Upper lobe of left lung (tissue), 5 donors: ENCODE data around the genes MFSD2B and ITSN2.

DNA sequence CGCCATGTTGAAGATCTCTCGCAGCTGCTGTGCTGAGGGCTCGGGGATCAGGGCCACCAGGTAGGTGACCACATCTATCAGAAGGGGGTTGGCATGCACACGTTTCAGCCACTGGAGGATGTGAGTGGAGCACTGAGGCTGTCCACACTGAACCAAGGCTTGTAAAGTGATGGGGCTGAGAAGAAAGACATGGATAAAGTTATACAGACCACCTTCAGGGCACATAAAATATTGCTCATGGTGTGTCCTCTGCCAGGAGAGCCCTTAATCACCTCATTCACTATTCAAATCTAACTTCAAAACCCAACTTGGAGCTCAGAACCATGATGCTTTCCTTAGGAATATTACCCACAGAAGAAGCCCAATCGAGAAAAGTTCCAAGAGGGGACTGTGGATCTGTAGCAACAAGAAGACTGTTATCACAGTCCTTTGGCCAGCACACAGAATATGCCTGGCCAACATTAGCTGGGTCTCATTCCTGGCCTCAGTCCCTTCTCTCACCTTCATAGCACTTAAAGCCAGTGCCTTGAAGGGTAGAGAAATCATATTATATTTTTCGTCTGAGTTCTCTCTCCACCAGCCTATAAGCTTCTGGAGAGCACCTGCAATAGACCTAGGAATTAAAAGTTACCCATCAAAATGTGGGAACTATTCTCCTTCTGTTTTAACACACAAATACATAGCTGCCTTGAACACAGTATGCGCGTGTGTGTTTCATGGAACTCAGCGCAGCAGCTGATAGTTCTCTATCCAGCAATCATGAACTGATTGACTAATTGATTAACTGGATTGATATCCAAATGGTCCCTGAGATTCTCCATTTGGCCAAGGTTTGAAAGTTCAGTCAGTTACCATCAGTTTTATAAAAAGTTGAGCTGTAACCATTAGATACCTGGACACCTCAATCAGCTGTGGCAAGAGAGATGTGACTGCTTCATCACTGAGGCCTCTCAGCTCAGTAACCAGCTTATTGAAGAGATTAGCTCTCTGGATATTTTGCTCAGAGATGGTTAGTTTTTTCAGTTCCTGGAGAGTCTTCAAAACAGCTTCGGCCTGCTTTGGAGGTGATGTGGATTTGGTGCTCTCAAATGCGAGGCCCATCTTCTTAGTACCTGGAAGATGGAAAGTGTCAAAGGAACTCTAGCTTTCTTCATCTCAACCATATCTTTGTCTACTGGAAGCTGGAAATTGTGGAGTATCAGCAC is 11.1 kb downstream of the APOB start:
- PRO-cap, 2 experiments = no peak in any of the 2 experiments
- RAMPAGE, long total RNA, 4 experiments = no peak in any of the 4 experiments

GRCh38 chr2:21037675-21038348 is 6.1 kb downstream of the APOB start:
- PRO-cap, 2 experiments = no peak in any of the 2 experiments
- RAMPAGE, long total RNA, 4 experiments = no peak in any of the 4 experiments

DNA sequence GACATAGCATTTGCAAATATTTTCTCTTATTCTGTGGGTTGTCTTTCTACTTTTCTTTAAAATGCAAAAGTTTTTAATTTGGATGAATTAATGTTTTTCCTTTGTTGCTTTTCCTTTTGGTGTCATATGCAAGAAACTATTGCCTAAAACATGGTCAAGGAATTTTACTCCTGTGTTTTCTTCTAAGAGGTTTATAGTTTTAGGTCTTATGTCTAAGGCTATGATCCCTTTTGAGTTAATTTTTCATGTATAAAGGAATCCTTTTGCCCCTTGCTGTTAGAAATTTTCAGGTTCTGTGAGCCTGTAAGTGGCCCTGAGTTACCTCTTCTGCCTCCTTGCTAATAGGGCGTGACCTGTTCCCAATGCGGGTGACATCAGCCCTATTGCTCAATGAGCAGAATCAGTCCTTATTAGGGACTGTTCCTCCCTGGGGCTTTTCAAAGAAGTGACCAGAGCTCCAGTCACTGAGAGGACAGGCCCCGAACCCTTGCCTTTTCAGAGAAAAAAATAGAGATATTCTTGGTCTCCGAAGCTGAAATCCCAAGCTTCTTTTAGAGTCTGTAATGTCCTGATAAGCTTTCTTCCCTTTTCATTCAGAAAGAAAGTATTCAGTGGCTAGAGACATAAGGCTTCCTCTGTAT is 8.1 kb upstream of the APOB start:
- PRO-cap, 2 experiments = no peak in any of the 2 experiments
- RAMPAGE, long total RNA, 4 experiments = no peak in any of the 4 experiments

DNA sequence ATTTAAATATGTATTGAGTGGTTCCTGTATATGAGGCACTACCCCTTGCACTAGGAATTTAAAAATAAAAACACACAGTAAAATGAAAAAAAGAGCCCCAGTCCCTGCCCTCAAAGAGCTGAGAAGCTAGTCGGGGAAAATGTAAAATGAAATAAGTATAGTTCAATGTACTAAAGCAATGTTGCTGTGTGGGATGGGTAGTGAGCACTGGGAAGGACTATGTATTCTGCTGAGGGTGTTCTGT is 1094.8 kb upstream of the KLHL29 start:
- PRO-cap, 2 experiments = no peak in any of the 2 experiments
- RAMPAGE, long total RNA, 4 experiments = no peak in any of the 4 experiments

DNA sequence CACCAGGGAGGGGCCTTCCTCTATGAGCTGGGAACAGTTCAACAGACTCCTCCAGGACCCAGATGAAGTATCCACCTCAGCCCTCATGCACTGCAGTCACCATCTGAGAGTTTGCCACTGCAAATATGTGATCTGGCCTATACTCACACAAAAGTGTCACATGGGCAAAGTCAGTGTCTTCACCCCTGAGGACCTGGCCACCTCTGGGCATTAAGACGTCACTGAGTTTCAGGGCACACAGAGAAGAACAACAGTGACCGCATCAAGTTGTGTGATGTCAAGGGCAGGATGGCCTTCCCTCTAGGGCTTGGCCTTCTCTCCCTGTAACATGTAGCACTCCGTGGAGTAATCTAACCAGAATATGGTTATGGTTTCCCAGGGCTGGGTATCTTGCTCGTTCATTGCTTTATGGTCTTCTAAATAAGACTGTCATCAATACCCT is 136.8 kb upstream of the KLHL29 start:
- PRO-cap, 2 experiments = no peak in any of the 2 experiments
- RAMPAGE, long total RNA, 4 experiments = no peak in any of the 4 experiments

DNA sequence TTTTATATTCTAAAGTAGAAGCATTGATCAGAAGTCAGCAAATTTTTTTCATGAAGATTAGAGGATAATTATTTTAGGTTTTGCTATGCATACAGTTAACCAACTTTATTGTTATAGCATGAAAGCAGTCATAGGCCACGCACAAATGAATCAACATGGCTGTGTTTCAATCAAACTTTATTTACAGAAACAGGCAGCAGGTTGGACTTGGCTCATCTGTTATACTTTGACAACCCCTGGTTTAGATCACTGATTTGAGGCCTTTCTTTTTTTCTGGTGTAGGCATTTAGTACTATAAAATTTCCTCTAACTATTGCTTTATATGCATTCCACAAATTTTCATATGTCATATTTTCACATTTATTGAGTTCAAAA is 116.5 kb upstream of the KLHL29 start:
- PRO-cap, 2 experiments = no peak in any of the 2 experiments
- RAMPAGE, long total RNA, 4 experiments = no peak in any of the 4 experiments

DNA sequence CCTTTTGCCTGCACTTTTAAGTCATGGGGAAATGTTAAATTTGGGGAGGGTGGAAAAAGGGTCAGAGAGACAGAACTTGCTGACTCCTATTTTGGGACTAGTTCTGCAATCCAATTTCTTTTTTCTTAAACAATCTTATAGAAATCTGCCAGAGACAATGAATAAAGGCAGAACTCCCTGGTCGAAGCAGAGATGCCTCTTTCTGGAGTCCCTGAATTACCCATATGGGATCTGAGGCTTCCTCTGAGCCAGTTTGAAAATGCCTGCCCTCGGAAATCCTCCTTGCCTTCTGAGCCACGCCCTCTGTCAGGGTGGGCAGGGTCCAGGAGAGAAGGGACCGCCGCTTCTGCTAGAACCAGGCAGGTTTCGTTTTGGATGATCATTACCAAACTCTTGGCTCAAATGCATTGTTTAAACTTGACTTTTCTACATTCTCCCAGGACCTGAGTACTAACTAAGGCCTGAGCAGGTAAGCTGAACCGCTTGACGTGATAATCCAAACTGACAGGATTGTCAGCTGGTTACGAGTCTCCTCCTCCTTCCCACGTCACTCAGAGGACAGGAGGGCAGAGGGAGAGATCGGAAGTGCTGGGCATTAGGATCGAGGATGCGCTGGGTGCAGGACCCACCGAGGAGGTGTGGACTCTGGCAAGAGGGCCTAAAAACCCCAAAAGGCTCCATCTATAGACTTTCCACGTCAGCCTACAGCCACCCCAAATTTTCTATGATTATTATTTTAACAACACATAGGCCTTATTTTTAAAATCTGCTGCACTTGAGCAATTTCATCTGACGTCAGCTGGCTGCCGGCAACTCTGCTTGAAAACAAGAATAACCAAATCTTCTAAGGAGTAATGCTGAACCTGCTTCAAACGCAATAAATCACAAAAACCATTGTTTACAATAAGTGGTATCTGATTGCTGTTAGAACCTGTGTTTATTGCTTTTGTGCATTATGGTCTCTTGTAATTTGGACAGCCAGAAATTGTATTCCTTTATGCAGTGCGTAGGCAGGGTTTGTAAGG is 128.5 kb downstream of the KLHL29 start:
- PRO-cap, 2 experiments = peak in 1 of 2 experiments; most common plus-strand start position 598 of the sequence (in 1)
- RAMPAGE, long total RNA, 4 experiments = no peak in any of the 4 experiments

- PRO-cap, 2 experiments = peak in 1 of 2 experiments; most common plus-strand start chr2:23524607 (in 1); most common minus-strand start chr2:23523727 (in 1)
- RAMPAGE, long total RNA, 4 experiments = no peak in any of the 4 experiments
Measured at GRCh38 chr2:23523451-23524771, 138.9 kb downstream of the KLHL29 start.

DNA sequence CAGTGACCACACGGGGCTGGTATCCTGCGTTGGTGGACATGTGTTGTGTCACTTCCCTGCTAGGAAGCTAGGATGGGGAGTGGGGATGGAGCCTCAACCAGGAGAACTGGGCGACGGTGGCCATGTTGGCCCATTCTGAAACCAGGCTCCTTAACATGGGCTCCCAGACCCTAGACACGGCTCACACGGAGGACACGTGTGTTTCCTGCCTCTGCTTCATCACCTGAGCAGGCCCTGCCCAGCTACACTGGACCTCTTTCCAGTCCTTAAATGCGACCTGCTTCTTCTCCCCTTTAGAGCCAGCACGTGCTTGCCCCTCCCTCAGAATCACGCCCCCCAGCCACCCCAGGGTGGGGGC is 142.0 kb downstream of the KLHL29 start:
- PRO-cap, 2 experiments = no peak in any of the 2 experiments
- RAMPAGE, long total RNA, 4 experiments = no peak in any of the 4 experiments

DNA sequence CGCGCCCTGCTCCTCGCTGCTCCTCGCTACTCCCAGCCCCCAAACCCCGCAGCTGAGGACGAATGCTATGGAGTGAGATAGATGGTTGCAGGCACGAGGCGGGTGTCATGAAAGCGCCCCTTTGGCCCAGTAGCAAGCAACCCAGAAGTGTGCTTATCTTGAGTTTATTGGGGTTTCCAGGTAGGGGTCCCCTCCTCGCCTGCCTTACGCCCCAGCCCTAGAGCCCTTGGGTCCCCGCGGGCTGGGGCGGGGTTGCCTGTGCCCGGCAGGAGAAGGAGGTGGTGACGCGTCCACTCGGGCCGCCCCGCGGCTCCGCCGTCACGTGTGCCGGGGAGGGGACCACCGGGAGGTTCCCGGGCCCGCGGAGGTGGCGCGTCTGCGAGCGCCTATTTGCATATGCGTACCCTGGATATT is 263.8 kb downstream of the ATAD2B start:
- PRO-cap, 2 experiments = no peak in any of the 2 experiments
- RAMPAGE, long total RNA, 4 experiments = no peak in any of the 4 experiments

- PRO-cap, 2 experiments = no peak in any of the 2 experiments
- RAMPAGE, long total RNA, 4 experiments = no peak in any of the 4 experiments
Measured at GRCh38 chr2:24009229-24010233, at the start of gene MFSD2B. MFSD2B (plus strand) TSS chr2:24010085.

- PRO-cap, 2 experiments = no peak in any of the 2 experiments
- RAMPAGE, long total RNA, 4 experiments = no peak in any of the 4 experiments
Measured at GRCh38 chr2:24010234-24011291, 678 bp downstream of the MFSD2B start.

DNA sequence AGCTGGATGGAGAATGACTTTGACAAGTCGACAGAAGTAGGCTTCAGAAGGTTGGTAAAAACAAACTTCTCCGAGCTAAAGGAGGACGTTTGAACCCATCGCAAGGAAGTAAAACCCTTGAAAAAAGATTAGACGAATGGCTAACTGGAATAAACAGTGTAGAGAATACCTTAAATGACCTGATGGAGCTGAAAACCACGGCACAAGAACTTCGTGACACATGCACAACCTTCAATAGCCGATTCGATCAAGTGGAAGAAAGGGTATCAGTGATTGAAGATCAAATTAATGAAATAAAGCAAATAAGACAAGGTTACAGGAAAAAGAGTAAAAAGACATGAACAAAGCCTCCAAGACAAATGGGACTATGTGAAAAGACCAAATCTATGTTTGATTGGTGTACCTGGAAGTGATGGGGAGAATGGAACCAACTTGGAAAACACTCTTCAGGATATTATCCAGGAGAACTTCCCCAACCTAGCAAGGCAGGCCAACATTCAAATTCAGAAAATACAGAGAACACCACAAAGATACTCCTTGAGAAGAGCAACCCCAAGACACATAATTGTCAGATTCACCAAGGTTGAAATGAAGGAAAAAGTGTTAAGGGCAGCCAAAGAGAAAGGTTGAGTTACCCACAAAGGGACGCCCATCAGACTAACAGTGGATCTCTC is 11.8 kb upstream of the TP53I3 start:
- PRO-cap, 2 experiments = no peak in any of the 2 experiments
- RAMPAGE, long total RNA, 4 experiments = start-site peak on the plus strand in 1 of 4 experiments, centred at position 556 of the sequence, 14 reads per replicate

DNA sequence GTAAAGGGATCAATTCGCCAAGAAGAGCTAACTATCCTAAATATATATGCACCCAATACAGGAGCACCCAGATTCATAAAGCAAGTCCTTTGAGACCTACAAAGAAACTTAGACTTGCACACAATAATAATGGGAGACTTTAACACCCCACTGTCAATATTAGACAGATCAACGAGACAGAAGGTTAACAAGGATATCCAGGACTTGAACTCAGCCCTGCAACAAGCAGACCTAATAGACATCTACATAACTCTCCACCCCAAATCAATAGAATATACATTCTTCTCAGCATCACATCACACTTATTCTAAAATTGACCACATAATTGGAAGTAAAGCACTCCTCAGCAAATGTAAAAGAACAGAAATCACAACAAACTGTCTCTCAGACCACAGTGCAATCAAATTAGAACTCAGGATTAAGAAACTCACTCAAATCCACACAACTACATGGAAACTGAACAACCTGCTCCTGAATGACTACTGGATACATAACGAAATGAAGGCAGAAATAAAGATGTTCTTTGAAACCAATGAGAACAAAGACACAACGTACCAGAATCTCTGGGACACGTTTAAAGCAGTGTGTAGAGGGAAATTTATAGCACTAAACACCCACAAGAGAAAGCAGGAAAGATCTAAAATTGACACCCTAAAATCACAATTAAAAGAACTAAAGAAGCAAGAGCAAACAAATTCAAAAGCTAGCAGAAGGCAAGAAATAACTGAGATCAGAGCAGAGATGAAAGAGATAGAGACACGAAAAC is 13.1 kb upstream of the TP53I3 start:
- PRO-cap, 2 experiments = no peak in any of the 2 experiments
- RAMPAGE, long total RNA, 4 experiments = no peak in any of the 4 experiments

GRCh38 chr2:24231596-24232050 is 56.8 kb downstream of the FAM228A start:
- PRO-cap, 2 experiments = no peak in any of the 2 experiments
- RAMPAGE, long total RNA, 4 experiments = no peak in any of the 4 experiments

DNA sequence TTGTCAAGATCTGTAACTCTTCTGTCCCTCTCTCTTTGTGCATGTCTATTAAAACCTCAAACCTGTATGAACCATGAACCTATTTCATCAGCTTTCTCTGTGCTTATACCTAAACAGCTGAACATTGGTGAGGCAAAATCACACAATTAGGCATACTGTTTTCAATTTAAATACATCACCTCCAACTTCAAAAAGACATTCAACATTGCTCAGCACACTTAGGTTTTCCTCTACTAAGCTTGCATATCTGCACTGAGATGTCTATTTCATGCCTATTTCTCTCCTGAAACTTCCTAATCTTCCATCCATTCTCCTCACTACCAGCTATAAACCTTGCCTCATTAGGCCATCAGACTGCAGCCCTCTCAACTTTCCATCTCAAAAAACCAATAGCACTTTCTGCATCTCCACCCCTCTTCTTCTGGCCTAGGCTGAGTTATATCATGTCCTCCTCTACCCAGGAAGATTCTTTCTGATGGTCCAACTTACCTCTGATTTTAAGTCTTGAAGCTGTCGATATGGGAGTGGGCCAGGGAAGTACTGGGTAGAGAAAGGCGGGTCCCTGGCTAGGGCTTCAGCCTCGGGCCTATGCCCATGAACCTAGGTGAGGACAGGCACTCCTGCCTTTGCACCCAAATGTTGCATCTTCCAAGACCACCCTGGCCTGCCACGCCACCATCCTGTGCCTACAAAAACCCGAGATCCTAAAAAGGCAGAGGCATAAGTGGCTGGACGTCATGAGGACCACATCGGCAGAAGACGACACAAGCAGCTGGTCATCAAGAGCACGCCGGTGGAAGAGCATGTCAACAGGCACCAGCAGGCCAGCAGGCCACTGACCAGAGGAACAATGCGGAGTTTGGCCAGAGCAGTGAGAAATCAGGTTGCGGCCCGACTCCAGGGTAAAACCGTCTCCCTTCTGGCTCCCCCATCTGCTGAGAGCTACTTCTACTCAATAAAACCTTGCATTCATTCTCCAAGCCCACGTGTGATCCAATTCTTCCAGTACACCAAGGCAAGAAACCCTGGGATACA is 78.6 kb downstream of the ITSN2 start:
- PRO-cap, 2 experiments = no peak in any of the 2 experiments
- RAMPAGE, long total RNA, 4 experiments = start-site peak on the minus strand in 1 of 4 experiments, centred at position 520 of the sequence, 15 reads per replicate

GRCh38 chr2:24298557-24298934 is 61.8 kb downstream of the ITSN2 start:
- PRO-cap, 2 experiments = no peak in any of the 2 experiments
- RAMPAGE, long total RNA, 4 experiments = no peak in any of the 4 experiments

GRCh38 chr2:24351023-24351839 is 9.1 kb downstream of the ITSN2 start:
- PRO-cap, 2 experiments = no peak in any of the 2 experiments
- RAMPAGE, long total RNA, 4 experiments = no peak in any of the 4 experiments

- PRO-cap, 2 experiments = peak in 2 of 2 experiments; most common plus-strand start chr2:24360658 (in 2); most common minus-strand start chr2:24360755 (in 2)
- RAMPAGE, long total RNA, 4 experiments = start-site peak on the minus strand in 2 of 4 experiments, at chr2:24360513-24360807 at its widest, 17 to 46 reads per replicate
Measured at GRCh38 chr2:24359977-24361042, at the start of gene ITSN2. ITSN2 (minus strand) TSS chr2:24360536.

- PRO-cap, 2 experiments = no peak in any of the 2 experiments
- RAMPAGE, long total RNA, 4 experiments = no peak in any of the 4 experiments
Measured at GRCh38 chr2:24403304-24403628, 42.9 kb upstream of the ITSN2 start.